Astrocyte (in vitro differentiated cells and primary cell): ENCODE measurements around a stretch of chr3.

GRCh38 chr3:46696125-46696647 is 2.7 kb upstream of the ALS2CL start:
- PRO-cap: no peak
- RRBS, 2 experiments: no CpG with 5 or more reads among the region's 3 CpGs

DNA sequence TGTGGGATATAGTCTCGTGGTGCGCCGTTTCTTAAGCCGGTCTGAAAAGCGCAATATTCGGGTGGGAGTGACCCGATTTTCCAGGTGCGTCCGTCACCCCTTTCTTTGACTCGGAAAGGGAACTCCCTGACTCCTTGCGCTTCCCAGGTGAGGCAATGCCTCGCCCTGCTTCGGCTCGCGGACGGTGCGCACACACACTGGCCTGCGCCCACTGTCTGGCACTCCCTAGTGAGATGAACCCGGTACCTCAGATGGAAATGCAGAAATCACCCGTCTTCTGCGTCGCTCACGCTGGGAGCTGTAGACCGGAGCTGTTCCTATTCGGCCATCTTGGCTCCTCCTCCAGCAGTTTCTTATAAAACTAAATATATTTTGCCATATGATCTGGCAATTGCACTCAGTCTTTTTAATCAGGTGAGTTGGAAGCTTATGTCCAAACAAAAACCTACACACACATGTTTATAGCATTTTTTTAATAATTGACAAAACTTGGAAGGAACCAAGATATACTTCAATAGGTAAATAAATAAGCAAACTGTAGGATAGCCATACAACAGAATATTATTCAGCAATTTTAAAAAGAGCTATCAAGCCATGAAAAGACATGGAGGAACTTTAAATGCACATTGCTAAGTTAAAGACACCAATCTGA is 71.3 kb upstream of the PRSS50 start:
- PRO-cap: no peak
- RRBS, 2 experiments: no CpG with 5 or more reads among the region's 25 CpGs

DNA sequence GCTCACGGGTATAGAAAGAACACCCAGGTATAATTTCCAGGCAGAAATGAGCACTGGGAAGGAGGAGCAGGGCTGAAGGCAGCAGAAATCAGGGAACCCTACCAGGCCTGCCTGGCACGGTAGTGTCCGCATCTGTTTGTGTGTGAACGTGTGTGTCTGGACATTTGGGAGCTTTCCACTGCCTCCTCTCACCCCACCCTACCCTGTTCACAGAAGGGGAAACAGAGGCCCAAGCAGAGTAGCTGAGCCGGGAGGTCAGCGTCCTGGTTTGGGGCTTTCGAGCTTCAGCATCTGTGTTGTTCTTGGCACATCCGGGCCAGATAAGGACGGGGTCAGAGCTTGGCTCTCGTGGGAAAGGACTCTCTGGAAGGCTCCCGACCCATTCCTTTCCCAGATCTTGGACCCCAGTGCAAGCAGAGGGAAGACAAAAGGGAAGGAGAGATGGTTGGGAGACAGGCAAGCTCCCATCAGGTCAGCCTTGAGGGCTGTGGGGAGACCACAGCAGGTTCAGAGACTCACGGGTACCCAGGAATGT is 6.3 kb upstream of the PTH1R start:
- PRO-cap: no peak
- RRBS, 2 experiments: 79 to 84% methylated on average over 4 of the region's 12 CpGs

GRCh38 chr3:46941871-46942800 is 34.4 kb downstream of the CCDC12 start:
- PRO-cap: no peak
- RRBS, 2 experiments: no CpG with 5 or more reads among the region's 13 CpGs

- PRO-cap: no peak
- RRBS, 2 experiments: no CpG with 5 or more reads among the region's 25 CpGs
These were observed 9.7 kb downstream of the NBEAL2 start for GRCh38 chr3:46988705-46989940.

DNA sequence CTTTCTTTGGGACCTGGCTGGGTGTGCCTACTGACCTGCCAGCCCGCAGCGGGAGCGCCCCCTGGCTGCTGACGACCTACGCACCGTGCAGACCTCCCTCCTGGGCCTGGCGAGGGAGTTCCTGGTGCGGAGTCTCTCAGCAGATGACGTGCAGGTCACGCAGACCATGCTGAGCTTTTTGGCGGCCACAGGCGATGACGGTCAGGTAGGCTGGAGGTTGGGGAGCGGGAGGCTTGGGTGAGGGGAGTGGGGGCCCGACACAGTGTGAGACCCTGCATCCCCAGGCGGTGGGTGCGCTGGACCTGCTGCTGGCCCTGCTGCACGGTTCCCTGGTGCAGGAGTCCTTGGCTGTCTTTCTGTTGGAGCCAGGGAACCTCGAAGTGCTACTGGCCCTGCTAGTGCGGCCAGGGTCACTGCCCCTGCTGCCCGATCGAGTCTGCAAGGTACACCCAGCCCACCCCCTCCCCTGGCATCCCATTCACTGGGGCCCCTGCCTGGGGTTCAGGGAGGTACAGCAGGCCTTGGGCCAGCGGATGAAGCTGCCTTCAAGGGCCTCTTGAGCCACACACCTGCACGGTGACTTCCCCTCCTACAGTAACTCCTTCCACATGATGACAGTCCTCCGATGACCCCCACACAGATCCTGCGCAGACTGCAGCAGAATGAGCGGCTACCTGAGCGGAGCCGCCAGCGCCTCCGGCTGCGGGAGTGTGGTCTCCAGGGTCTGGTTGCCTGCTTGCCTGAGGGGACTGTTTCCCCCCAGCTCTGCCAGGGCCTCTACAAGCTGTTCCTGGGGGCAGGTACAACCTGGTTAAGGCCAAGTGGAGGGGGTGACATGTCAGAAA is 19.4 kb downstream of the NBEAL2 start:
- PRO-cap: no peak
- RRBS, 2 experiments: no CpG with 5 or more reads among the region's 32 CpGs

GRCh38 chr3:47006255-47007098 is 27.0 kb downstream of the NBEAL2 start:
- PRO-cap: no peak
- RRBS, 2 experiments: no CpG with 5 or more reads among the region's 8 CpGs

GRCh38 chr3:47057022-47057664 is 77.7 kb downstream of the NBEAL2 start:
- PRO-cap: no peak
- RRBS, 2 experiments: no CpG with 5 or more reads among the region's 7 CpGs

DNA sequence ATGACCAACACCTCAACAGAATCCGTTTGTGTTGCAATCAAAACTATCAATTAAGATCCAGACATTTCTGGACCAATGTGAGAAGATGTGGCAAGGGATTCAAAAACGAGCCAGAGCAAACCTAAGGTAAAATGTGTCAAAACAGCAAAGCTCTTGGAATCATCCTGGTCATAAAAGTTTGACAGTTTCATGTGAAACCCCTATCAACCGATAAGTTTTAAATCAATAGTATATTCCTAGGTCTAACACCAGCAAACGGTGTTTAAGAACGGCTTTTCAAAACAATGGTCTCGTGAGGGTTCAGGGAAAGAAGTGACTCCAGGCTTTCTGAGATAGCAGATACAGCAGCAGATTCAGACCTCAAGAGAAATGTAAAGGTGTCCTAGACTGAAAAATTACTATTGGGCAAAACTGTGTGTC is 1.4 kb downstream of the SETD2 start:
- PRO-cap: no peak
- RRBS, 2 experiments: no CpG with 5 or more reads among the region's 6 CpGs

GRCh38 chr3:47283617-47284191 is 960 bp downstream of the KLHL18 start:
- PRO-cap: no peak
- RRBS, 2 experiments: no CpG with 5 or more reads among the region's 11 CpGs

- PRO-cap: no peak
- RRBS, 2 experiments: no CpG with 5 or more reads among the region's 20 CpGs
These were observed 1.3 kb upstream of the PTPN23 start for GRCh38 chr3:47379406-47379959.

DNA sequence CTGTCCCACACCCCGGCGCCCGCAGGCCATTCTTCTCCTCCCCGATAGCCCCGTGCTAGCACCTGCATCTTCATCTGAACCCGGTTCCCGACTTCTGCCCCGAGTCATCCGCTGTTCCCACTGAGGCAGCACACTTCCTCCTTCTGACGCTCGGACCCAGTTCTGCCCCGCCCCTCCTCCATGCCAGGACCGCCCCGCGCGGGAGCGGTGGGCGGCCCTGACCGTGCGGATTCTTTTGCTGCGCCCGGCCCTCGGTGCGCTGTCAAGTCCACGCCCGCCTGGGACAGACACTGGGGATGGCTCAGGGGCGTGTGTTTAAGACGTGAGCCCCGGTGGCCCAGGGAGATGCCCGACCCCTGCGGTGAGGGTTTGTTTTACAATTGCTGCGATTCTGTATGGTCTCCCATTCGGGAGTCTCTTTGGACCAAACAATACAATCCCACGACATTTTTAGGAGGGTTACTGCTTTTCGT is 544 bp downstream of the PTPN23 start:
- PRO-cap: bidirectional peak, plus-strand start at position 233 of the sequence, minus-strand start at position 98 of the sequence
- RRBS, 2 experiments: 2 to 4% methylated on average over 14 of the region's 35 CpGs

DNA sequence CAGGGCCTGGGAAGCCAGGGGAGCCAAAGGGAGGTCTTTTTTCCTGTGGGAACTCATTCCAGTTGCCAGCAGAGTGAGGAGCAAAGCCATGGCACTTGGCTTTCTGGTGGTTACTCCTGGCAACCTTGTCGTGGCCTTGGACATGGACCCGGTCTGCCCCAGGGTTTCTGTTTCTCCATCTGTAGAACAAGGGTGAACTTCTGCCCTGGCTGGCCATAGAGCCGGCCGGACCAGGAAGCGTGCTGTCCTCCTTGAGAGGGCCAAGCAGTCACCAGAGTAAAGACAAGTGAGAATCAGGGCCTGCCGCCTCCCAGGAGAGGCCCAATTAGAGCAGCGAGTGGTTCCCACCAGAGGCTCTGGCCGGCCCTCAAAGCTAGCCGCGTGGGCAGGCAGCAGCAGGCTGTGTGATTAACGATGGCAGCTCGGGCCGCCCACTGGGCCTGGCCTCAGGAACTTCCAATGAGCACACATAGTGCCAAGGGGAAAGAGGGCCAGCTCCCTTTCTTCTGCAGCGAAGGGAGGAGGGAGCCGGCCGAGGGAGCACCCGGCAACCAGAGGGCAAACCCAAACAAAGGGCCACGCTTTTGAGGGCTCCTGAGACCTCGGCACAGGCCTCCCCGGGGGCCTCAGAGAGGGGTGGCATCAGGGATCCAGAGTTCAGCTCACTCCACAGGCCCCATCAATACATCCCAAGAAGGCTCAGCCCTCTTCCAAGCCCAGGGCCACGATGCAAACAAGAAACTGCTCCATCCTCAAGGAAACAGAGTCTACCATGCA is 29.2 kb upstream of the ELP6 start:
- PRO-cap: no peak
- RRBS, 2 experiments: 14 to 29% methylated on average over 6 of the region's 21 CpGs

- PRO-cap: no peak
- RRBS, 2 experiments: no CpG with 5 or more reads among the region's 7 CpGs
These were observed 56.6 kb upstream of the CSPG5 start for GRCh38 chr3:47634919-47635932.

- PRO-cap: no peak
- RRBS, 2 experiments: no CpG with 5 or more reads among the region's 5 CpGs
These were observed 57.3 kb upstream of the CSPG5 start for GRCh38 chr3:47635933-47636479.

- PRO-cap: no peak
- RRBS, 2 experiments: no CpG with 5 or more reads among the region's 17 CpGs
These were observed 80.3 kb downstream of the SMARCC1 start for GRCh38 chr3:47700967-47702139.

GRCh38 chr3:47848917-47849887 is 46.3 kb downstream of the DHX30 start:
- PRO-cap: no peak
- RRBS, 2 experiments: 88 to 89% methylated on average over 9 to 14 of the region's 38 CpGs

- PRO-cap: no peak
- RRBS, 2 experiments: no CpG with 5 or more reads among the region's 20 CpGs
These were observed 85.2 kb downstream of the DHX30 start for GRCh38 chr3:47887983-47888634.

GRCh38 chr3:47891803-47892873 is 89.2 kb downstream of the DHX30 start:
- PRO-cap: no peak
- RRBS, 2 experiments: no CpG with 5 or more reads among the region's 17 CpGs

DNA sequence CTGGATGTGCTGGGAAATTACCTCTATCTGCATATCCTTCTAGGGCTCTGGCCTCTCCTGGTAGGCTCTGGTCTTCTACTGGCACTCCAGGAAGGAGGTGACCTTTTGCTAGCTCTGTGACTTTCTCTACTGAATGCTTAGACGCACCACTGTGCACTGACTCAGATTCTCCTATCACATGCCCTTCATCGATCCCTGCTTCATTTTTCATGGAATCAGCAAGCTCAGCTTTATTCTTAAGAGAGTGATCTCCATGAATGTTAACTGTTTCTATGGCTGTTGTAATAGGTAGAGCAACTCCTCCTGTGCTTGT is 106.6 kb downstream of the DHX30 start:
- PRO-cap: no peak
- RRBS, 2 experiments: no CpG with 5 or more reads among the region's 2 CpGs